Karpas-422 (cell line): ENCODE measurements around a stretch of chr16.

DNA sequence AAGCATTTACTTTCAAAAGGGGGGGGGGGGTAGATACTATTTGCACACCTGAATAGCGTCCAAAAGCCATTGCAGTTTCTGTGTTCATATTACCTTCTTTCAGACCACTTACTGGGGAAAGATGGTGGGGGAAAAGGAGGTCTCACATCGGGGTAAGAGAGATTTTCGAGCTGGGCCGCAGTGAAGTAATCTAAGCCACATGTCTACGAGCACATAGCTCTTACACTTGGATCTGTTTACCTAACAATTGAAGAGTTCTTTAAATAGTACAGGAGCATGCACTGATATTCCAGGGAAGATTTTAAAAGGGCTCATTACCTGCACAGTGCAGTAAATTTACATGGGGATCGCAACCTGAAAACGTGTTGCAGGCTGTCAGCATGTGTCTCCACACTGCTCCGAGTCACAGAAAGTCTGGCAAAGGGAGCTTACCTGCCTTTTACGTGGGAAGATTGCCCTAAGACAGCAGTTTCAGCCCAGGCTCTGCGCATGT is 12.6 kb downstream of the MAF start:
- PRO-cap: no peak
- RAMPAGE, long total RNA: no peak

- PRO-cap: no peak
- RAMPAGE, long total RNA: no peak
These were observed 929 bp downstream of the MAF start for GRCh38 chr16:79599504-79600112.

GRCh38 chr16:79601024-79601485 is 518 bp upstream of the MAF start:
- PRO-cap: no peak
- RAMPAGE, long total RNA: no peak

GRCh38 chr16:79768462-79769109 is 168.0 kb upstream of the MAF start:
- PRO-cap: no peak
- RAMPAGE, long total RNA: no peak

- PRO-cap: no peak
- RAMPAGE, long total RNA: no peak
These were observed 426.6 kb upstream of the MAF start for GRCh38 chr16:80026895-80027707.

- PRO-cap: no peak
- RAMPAGE, long total RNA: no peak
These were observed 455.9 kb upstream of the MAF start for GRCh38 chr16:80056528-80056727.

GRCh38 chr16:80552282-80552592 is 11.4 kb downstream of the DYNLRB2 start:
- PRO-cap: no peak
- RAMPAGE, long total RNA: no peak

GRCh38 chr16:80981056-80981595 is 25.6 kb downstream of the CMC2 start:
- PRO-cap: no peak
- RAMPAGE, long total RNA: no peak

DNA sequence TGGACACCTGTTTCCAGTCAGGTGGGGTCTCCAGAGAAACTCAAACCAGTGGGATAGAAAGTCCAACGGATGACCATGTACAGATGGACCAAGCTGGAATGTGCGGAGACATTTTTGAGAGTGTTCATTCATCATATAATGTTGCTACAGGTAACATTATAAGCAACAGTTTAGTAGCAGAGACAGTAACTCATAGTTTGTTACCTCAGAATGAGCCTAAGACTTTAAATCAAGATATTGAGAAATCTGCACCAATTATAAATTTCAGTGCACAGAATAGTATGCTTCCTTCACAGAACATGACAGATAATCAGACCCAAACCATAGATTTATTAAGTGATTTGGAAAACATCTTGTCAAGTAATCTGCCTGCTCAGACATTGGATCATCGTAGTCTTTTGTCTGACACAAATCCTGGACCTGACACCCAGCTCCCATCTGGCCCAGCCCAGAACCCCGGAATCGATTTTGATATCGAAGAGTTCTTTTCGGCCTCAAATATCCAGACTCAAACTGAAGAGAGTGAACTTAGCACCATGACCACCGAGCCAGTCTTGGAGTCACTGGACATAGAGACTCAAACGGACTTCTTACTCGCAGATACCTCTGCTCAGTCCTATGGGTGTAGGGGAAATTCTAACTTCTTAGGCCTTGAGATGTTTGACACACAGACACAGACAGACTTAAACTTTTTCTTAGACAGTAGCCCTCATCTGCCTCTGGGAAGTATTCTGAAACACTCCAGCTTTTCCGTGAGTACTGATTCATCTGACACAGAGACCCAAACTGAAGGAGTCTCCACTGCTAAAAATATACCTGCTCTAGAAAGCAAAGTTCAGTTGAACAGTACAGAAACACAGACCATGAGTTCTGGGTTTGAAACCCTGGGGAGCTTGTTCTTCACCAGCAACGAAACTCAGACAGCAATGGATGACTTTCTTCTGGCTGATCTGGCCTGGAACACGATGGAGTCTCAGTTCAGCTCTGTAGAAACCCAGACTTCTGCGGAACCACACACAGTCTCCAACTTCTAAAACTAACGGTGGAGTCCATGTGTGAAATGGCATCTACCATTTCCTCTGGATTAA is 8.6 kb downstream of the ATMIN start:
- PRO-cap: no peak
- RAMPAGE, long total RNA: no peak

- PRO-cap: no peak
- RAMPAGE, long total RNA: no peak
These were observed 20.4 kb upstream of the GAN start for GRCh38 chr16:81294179-81294986.

GRCh38 chr16:81437702-81438230 is 6.8 kb upstream of the CMIP start:
- PRO-cap: no peak
- RAMPAGE, long total RNA: no peak

GRCh38 chr16:81449818-81450403 is 5.3 kb downstream of the CMIP start:
- PRO-cap: no peak
- RAMPAGE, long total RNA: no peak

GRCh38 chr16:81451246-81451501 is 6.6 kb downstream of the CMIP start:
- PRO-cap: no peak
- RAMPAGE, long total RNA: no peak

- PRO-cap: no peak
- RAMPAGE, long total RNA: no peak
These were observed 17.9 kb downstream of the CMIP start for GRCh38 chr16:81462383-81462953.

- PRO-cap: no peak
- RAMPAGE, long total RNA: no peak
These were observed 137.1 kb downstream of the CMIP start for GRCh38 chr16:81581733-81582159.

DNA sequence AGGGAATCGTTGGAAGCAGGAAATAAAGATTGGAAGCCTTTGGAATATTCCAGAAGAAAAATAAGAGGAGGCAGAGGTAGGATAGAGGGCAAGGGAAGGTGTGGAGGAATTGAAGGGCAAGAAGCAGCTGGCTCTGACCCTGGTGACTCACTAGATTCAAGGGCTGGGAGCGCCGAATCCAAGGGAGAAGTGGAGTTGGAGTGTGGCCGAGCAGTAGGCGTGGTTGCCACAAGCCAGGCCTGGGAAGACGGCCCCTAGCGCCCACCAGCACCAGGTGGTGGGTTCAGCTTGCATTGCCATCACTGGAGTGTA is 139.3 kb downstream of the CMIP start:
- PRO-cap: no peak
- RAMPAGE, long total RNA: no peak

GRCh38 chr16:81606620-81607133 is 162.1 kb downstream of the CMIP start:
- PRO-cap: no peak
- RAMPAGE, long total RNA: no peak

DNA sequence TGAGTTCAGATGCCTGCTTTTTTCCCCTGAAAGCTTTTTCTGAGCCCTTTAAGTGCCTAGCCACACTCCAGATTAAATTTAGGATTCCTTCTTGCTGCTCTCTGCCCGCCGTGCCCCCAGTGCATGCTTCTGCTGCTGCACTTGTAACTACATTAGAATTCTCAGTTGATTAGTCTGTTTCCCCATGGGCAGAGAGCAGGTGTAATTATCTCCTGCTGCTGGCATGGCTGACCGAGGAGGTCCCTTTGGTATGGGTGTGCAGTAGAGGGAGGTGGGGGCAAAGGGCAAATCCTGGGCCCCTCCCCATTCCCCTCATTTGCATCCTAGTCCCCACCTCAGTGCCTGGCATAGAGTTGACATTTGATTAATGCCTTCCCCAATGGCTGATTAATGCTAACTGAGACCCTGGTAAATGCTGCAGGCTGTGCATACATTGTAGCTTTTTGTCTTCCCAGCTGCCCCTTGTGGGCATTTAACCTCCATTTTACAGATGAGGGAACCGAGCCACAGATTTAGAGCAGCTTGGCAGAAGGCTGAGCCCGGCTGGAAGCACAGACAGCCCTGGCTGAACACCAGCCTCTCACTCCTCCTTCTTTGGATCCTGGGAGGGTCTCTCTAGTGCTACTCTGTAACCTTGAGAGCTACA is 5.0 kb downstream of the PLCG2 start:
- PRO-cap: unidirectional peak, minus-strand start at position 176 of the sequence
- RAMPAGE, long total RNA: no peak

GRCh38 chr16:81797370-81797861 is 18.3 kb downstream of the PLCG2 start:
- PRO-cap: no peak
- RAMPAGE, long total RNA: no peak

DNA sequence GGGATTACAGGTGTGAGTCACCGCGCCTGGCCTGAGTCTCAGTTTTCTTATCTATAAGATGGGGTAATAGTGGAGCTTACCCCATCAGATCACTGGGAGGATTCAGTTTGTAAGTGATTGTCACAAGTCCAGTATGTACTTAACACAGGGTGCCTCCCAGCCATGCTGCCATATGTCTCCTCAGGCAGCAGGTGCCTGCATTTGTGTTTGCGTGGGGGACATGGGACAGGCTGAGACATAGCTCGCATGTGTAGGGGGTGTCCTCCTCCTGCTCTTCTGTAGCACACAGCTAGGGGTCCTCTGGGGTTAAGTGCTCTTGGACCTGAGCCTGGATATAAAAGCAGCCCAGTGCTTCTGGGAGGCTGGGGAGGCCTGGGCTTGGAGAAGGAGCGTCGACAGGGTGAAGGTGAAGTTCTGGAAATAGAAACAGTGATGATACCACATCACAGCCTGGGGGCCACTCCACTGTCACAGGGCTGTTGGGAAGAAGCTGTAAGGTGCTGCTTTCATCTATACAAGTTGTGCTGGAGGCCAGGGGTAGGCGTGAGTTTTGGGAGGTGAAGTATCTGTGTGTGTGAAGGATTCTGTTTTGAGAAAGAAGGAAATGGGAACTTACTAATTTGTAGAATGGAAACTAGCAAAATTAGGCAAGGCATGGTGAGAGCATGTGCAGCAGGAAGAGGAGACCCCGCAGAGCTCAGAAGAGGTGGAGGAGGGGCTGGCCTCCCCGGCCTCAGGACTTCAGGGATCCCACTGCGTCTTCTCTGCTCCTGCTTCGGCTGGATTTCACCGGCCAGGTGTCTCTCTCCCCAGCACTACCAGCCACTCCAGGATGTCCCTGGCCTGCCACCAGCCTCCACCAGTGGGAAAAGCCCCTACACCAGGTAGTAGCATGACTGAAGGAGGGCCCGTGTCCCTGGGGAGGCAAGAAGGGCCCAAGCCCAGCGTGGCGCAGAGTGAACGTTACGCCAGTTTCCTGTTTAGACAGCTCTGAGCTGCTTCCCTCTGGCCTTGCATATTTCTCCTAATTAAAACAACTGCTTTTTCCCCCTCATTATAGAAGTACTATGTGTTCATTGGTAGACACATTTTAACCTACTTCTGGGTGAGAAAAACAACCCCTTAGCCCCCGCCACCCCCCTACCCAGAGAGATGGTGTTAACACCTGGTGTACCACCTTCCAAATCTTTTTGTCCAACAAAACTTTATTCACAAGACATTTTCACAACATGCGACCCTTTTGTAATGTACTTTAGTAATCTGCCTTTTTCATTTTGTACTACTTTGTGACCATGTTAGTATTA is 19.5 kb downstream of the PLCG2 start:
- PRO-cap: no peak
- RAMPAGE, long total RNA: no peak